ENCODE results near the gene ESR1.

- PRO-cap, result no peak
- RAMPAGE, long total RNA, 3 experiments, result no peak in any of the 3 experiments
Observed at GRCh38 chr6:151312765-151313664, 73.2 kb downstream of the AKAP12 start.

GRCh38 chr6:151389999-151390902 is 1.1 kb downstream of the ZBTB2 start:
- PRO-cap, result bidirectional peak, plus-strand start at chr6:151390673, minus-strand start at chr6:151390172
- RAMPAGE, long total RNA, 3 experiments, result no peak in any of the 3 experiments

DNA sequence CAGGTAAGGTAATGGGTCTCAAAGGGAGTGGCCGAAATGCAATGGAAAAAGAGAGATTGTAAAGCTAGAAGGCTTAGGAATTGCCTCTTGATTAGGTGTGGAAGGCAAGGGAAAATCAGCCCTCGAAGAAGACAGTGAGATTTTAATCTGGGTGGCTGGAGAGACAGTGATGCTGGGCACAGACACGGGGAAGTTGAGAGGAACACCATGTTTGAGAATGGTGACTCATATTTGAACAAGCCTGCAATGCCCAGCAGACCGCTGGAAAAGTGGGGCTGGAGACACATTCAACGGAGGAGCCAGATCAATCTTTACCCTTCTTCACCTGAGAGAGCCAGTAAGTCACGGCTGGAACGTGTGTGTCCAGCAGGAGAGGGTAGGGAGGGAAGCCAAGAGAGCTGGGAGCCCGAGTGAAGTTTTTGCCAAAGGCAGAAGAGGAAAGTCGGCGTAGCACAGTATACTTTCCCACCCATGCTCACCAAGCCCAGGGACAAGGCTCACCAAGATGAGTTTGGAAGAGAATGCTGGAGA is 3.7 kb upstream of the ESR1 start:
- PRO-cap, result no peak
- RAMPAGE, long total RNA, 3 experiments, result no peak in any of the 3 experiments

DNA sequence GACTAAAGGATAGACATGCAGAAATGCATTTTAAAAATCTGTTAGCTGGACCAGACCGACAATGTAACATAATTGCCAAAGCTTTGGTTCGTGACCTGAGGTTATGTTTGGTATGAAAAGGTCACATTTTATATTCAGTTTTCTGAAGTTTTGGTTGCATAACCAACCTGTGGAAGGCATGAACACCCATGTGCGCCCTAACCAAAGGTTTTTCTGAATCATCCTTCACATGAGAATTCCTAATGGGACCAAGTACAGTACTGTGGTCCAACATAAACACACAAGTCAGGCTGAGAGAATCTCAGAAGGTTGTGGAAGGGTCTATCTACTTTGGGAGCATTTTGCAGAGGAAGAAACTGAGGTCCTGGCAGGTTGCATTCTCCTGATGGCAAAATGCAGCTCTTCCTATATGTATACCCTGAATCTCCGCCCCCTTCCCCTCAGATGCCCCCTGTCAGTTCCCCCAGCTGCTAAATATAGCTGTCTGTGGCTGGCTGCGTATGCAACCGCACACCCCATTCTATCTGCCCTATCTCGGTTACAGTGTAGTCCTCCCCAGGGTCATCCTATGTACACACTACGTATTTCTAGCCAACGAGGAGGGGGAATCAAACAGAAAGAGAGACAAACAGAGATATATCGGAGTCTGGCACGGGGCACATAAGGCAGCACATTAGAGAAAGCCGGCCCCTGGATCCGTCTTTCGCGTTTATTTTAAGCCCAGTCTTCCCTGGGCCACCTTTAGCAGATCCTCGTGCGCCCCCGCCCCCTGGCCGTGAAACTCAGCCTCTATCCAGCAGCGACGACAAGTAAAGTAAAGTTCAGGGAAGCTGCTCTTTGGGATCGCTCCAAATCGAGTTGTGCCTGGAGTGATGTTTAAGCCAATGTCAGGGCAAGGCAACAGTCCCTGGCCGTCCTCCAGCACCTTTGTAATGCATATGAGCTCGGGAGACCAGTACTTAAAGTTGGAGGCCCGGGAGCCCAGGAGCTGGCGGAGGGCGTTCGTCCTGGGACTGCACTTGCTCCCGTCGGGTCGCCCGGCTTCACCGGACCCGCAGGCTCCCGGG is at the start of gene ESR1:
ESR1 (plus strand) TSS at position 987 of the 1,067 bp plus-strand sequence.
- PRO-cap, result unidirectional peak, plus-strand start at position 257 of the sequence; unidirectional peak, plus-strand start at position 304 of the sequence
- RAMPAGE, long total RNA, 3 experiments, result start-site peak on the plus strand in 2 of 3 experiments, centred at positions 963 to 985 of the sequence, 10 to 52 reads per replicate

- PRO-cap, result bidirectional peak, plus-strand start at chr6:151808648, minus-strand start at chr6:151808528
- RAMPAGE, long total RNA, 3 experiments, result no peak in any of the 3 experiments
Observed at GRCh38 chr6:151808476-151808813, 963 bp downstream of the ESR1 start.

DNA sequence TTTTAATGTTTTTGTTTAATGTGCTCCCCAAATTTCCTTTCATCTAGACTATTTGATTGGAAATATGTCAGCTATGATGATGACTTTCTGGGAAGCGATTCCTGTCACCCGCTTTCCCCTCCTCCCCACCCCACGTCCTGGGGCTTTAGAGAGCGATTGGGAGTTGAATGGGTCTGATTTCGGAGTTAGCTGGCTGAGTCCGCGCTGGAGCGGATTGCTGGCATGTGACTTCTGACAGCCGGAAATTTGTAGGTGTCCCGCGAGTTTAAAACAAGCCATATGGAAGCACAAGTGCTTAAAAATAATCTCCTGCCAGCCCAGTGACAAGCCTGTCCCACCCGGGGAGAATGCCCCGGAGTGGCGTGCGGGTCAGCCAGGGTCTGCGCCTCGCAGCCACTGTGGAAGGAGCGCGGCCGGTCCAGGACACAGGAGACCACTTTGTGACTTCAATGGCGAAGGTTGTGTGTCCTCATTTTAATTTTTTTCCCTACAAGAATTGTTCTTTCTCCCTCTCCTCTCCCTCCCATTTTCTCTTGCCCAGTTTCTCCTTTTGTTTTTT is 1.4 kb downstream of the ESR1 start:
- PRO-cap, result bidirectional peak, plus-strand start at position 176 of the sequence, minus-strand start at position 50 of the sequence
- RAMPAGE, long total RNA, 3 experiments, result no peak in any of the 3 experiments

DNA sequence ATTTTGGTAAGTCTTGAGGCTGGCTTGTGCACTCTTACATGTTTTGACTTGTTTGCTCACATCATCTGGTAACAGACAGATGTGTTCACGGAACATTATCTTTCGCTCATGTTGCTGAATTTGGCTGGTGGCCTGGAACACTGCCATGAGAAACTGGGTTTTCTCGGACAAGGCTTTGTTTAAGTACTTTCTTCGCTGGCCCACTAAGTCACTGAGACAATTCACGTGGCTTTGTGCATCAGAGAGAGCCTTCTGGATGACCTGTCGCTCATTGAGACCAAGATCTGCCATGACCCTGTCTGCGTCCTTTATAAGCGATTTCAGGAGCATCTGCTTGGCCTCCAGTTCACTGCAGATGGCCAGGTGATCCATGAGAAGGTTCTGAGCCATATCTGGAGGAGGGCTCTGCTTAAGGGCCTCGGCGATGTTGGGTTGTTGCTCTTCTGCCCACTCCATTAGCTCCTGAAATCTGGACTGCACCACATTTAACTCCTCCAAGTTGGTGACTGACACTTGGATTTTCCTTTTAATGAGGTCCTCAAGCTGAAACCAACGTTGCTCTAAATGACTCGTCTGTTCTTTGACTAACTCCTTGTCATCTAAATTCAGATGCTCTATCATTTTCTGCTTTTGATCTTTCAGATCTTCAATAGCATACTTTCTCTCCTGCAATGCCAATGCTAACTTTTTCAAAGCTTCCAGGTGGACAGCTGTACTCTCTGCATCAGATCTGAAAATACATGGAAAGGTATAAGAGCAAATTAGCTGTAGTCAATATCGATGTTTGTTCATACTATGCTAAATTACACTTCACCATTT is 305.8 kb downstream of the SYNE1 start:
- PRO-cap, result no peak
- RAMPAGE, long total RNA, 3 experiments, result start-site peak on the minus strand in 1 of 3 experiments, centred at position 398 of the sequence, 69 reads per replicate

DNA sequence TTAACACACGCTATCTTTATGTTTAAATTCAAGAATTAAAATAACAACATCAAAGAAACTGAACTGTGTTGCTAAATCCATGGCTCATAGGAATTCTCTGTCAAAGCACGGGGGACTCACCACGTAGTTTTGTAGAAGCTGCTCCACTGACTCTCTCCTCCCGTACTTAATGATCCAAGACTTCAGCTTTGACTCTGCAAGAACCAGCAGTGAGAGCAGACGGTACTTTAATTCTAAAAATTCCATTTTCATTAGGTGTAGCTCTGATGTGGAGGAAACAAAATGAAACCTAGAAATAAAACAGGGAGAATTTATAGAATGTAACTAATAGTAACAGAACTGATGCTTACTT is 165.7 kb downstream of the SYNE1 start:
- PRO-cap, result no peak
- RAMPAGE, long total RNA, 3 experiments, result no peak in any of the 3 experiments

DNA sequence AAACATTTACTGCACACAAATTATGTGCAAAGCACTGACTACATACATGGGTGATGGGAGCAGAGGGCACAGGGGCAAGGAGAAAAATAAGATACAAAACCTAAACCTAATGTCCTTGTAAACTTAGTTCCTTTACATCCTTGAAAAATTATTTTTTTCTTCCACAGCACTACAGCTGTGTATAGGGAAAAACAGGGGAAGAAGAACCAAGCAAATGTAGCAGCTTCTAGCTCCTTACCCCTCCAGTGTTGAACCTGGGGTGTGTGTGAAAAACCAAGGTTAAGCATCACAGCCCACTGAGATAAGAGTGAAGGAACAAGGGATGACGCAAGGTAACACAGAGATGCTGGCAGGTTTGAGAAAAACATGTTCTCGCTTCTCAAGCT is 71.2 kb downstream of the SYNE1 start:
- PRO-cap, result no peak
- RAMPAGE, long total RNA, 3 experiments, result no peak in any of the 3 experiments

GRCh38 chr6:153001486-153002566 is 683 bp downstream of the MTRF1L start:
- PRO-cap, result no peak
- RAMPAGE, long total RNA, 3 experiments, result no peak in any of the 3 experiments

DNA sequence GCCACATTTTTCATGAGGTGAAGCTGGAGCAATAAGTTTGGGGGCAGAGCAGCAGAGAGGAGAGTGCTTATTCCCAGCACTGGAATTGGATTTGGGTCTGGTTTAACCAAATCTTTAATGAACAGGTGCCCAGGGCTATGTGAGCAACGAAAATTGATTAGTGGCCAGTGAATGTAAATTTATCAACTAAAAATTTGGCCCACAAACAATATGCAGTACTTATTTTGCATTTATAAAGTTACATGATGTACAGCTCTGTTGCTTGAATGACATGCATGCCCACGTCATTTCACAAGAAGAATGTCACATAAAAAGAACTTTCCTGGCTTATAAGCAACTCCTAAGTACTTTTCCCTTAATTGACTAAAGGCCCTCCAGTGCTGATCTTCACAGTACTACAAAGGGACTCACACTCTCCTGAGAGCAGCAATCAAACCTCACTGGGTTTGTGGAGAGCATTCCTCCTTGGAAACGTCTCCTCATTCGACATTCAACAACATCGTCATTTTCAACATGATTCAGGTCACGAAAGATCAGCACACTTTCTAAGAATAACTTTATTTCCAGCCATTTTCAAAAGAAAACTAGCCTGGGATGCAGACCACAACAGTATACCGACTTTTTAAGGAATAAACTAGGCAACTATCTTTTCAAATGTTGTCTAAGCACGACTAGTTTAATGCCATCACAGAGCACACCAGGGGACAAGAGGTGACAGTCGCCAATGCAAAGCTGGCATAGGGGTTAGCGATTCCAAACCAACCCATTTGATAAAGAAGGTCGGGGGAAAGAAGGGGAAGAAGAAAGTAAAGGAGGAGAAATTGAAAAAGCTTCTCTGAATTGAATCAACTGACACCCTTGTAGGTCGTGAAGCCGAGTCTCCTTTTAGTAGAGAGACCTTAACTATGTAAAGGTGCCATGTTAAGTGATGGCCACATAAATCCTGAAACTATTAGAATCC is 111.0 kb downstream of the IPCEF1 start:
- PRO-cap, result no peak
- RAMPAGE, long total RNA, 3 experiments, result no peak in any of the 3 experiments

- PRO-cap, result no peak
- RAMPAGE, long total RNA, 3 experiments, result no peak in any of the 3 experiments
Observed at GRCh38 chr6:154416933-154417904, 60.6 kb upstream of the IPCEF1 start.

- PRO-cap, result no peak
- RAMPAGE, long total RNA, 3 experiments, result no peak in any of the 3 experiments
Observed at GRCh38 chr6:154441848-154442422, 68.5 kb downstream of the CNKSR3 start.

DNA sequence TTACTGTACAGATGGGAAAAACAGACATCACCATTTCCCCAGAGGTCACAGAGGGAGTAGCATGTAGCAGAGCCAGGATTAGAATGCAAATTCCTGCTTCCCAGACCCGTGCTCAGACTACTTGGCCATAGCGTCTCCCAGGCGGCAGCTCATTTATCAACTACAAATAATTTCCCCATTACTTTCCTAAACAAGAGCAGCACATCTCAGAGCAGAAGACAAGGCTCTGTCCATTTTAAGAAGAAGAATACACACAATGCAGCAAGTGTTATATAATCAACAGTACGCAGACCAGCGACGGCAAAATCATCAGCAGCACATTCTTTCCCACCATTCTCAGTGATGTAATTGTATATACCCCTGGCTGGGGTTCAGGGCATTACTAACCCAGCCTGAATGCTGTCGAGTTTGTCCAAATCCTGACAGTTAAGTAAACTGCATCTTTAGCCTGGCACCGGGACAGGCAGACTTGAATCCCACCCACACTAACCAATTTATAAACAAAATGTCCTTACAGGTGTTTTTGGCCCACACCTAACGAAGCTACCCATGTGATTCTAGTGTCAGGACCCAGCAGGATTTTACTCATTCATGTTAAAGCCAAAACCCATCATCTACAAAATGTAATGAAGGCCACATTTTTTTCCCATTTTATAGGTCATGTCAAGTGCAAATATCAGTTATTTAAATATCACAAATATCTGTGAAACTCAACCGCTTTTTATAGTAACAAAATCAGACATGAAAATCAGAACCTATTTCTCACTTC is 61.8 kb downstream of the CNKSR3 start:
- PRO-cap, result no peak
- RAMPAGE, long total RNA, 3 experiments, result no peak in any of the 3 experiments

DNA sequence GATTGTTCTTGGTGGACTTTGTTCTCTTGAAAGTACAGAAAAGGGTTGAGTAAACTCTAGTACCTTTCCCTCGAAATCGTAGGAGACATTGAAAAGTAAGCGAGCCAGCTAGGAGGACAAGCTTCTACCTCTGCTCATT is 1.5 kb downstream of the CNKSR3 start:
- PRO-cap, result no peak
- RAMPAGE, long total RNA, 3 experiments, result no peak in any of the 3 experiments

GRCh38 chr6:154515595-154516387 is 5.3 kb upstream of the CNKSR3 start:
- PRO-cap, result no peak
- RAMPAGE, long total RNA, 3 experiments, result no peak in any of the 3 experiments

DNA sequence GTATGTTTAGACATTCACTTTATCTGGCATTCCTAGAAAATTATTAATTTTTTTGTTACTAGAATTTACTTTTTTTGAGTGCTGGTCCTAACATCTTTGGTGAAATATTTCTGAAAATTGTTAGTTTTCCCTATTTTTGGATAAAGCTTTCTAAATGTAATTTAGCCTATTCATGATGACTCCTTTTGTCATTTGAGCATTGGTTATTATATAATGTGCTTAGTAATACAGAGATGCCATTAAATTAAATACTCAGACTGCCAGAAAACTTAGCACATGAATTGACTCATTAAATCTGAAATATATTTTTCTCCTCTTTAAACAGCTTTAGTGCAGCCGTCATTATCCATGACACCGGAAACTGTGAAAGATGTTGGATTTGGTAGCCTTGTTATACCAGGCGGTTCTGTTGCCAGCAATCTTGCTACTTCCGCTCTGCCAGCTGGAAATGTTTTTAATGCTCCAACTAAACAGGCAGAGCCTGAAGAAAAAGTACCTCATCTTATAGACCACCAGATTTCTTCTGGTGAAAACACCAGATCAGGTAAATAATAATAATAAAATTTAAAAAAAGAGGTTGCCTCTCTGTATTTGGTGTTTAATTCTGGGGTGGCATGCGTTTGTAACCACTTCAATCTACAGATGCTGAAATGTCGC is 97.5 kb downstream of the SCAF8 start:
- PRO-cap, result no peak
- RAMPAGE, long total RNA, 3 experiments, result no peak in any of the 3 experiments

GRCh38 chr6:154832701-154833902 is 99.9 kb downstream of the SCAF8 start:
- PRO-cap, result no peak
- RAMPAGE, long total RNA, 3 experiments, result start-site peak on the plus strand in 1 of 3 experiments, at chr6:154832835-154833377 at its widest, 19 to 39 reads per replicate

DNA sequence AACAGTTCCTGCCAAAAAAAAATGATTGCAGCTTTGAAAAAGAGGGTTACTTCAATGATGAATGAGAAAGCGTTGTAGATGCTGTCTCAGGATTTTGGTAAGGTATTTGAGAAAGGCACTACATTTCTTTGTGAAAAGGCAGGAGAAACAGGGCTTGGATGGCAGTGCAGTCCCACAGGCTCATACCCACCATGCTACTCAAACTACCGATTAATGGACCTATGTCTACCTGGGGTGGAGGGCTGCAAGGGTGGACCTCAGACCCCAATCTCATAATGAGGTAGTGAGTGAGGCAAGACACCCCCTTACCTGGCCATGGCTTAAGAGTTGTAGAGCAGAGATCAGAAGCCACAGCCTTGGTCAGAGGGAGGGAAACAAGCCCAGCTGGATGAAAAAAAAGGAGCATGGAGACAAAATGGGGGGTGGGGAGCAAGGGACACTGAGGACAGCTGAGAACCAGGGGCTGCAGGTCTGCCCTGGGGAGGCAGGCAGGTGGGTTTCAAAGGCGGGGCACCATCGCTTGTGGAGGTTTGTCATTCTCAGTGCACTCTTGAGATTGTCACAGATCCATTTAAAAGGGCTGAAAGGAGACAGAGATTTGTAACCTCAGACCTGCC is 105.7 kb upstream of the TIAM2 start:
- PRO-cap, result no peak
- RAMPAGE, long total RNA, 3 experiments, result no peak in any of the 3 experiments

DNA sequence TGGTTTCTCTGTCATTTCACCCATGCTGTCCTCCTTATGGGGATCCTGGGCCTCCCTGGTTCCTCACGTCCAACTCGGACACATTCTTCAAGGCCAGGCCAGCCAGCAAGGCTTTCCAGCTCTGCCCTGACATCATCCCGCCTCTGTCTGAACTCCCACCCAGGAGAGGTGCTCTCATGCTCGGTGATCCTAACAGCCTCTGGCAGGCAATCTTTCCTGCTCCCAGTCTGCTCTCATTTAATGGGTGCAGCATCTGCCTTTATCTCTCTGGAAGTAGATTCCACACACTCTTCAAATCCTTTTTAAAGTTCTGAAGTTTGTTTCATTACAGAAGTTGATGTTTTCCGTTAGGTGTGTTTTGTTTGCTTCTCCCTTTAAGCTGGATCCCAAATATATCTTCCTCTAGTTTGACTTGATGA is 83.4 kb downstream of the TIAM2 start:
- PRO-cap, result no peak
- RAMPAGE, long total RNA, 3 experiments, result no peak in any of the 3 experiments

Data from subcutaneous adipose tissue (tissue), 3 donors.